H1 (cell line): ENCODE results near the gene TRNP1.

GRCh38 chr1:26571863-26572414, 42.4 kb downstream of the RPS6KA1 start:
- RRBS: no CpG with 5 or more reads among the region's 12 CpGs
CAGE:
- cytosol, long polyA plus RNA: no peak
- long polyA plus RNA: no peak
- nucleus, long polyA plus RNA: no peak

DNA sequence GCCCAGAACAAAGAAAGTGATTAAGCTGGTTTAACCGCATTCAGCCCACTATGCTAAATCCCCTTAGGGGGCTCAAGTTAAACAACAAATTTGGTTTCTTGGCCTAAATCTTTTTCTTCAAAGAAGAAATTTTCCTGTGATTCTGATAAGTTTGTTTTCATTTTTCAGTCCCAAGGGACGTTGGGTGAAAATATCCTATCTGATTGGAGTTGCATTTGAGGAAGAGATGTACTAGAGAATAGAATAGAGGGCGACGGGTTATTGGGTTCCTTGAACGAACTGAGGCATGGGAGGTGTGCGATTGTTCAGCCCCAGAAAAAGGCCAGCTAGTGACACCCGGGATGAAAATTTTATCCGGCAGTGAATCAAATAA, 76.5 kb upstream of the ARID1A start:
- RRBS: no CpG with 5 or more reads among the region's 8 CpGs
CAGE:
- cytosol, long polyA plus RNA: no peak
- long polyA plus RNA: no peak
- nucleus, long polyA plus RNA: no peak

DNA sequence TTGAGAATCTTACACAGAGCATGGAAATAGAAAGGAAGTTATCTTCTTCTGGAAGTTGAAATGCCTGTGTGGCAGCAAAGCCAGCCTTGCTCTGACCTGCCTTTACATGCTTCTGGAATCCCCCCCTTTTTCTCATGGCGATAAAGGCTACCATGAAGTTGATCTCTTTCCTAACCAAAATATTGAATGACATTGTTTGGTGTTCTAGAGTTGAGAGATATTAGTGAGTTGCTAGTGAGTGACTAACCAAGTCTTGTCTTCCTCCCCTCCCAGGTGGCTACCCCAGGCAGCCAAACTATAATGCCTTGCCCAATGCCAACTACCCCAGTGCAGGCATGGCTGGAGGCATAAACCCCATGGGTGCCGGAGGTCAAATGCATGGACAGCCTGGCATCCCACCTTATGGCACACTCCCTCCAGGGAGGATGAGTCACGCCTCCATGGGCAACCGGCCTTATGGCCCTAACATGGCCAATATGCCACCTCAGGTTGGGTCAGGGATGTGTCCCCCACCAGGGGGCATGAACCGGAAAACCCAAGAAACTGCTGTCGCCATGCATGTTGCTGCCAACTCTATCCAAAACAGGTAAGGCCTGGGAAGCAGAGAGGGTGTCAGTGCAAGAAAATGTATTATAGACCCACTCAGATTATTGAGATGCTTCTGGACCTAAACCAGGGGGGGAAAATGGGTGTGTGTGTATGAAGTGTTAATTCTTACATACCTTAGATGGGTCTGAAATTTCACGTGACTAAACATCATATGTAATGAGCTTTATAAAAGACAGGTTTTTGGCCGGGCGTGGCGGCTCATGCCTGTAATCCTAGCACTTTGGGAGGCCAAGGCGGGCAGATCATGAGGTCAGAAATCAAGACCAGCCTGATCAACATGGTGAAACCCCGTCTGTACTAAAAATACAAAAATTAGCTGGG, 24.8 kb upstream of the PIGV start:
- RRBS: 96% methylated on average over 4 of the region's 12 CpGs
CAGE:
- cytosol, long polyA plus RNA: no peak
- long polyA plus RNA: no peak
- nucleus, long polyA plus RNA: no peak

- RRBS: no CpG with 5 or more reads among the region's 16 CpGs
CAGE:
- cytosol, long polyA plus RNA: no peak
- long polyA plus RNA: no peak
- nucleus, long polyA plus RNA: no peak
Measured at GRCh38 chr1:26773208-26773826, 14.4 kb upstream of the PIGV start.

GRCh38 chr1:26797450-26798223, 9.9 kb downstream of the PIGV start:
- RRBS: no CpG with 5 or more reads among the region's 4 CpGs
CAGE:
- cytosol, long polyA plus RNA: no peak
- long polyA plus RNA: no peak
- nucleus, long polyA plus RNA: no peak

DNA sequence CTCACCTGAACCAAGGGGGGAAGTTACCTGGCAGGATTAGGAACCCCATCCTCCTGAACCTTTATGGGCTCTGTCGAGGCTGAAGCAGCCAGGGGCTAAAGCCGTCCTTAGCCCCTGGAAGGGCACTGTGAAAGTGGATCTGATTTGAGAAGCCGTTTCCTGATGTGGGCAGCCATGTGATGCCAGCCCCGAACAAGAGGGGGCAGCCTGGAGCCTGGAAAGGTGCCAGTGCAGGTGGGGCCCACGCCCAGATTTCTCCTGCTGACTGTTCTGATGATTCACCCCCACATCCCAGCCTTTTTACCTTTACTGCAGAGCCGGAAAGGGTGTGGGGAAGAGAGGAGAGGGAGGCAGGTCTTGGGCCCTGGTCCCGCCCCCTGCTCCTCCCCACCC, 248 bp upstream of the SFN start:
- RRBS: no CpG with 5 or more reads among the region's 7 CpGs
CAGE:
- cytosol, long polyA plus RNA: no peak
- long polyA plus RNA: no peak
- nucleus, long polyA plus RNA: no peak

DNA sequence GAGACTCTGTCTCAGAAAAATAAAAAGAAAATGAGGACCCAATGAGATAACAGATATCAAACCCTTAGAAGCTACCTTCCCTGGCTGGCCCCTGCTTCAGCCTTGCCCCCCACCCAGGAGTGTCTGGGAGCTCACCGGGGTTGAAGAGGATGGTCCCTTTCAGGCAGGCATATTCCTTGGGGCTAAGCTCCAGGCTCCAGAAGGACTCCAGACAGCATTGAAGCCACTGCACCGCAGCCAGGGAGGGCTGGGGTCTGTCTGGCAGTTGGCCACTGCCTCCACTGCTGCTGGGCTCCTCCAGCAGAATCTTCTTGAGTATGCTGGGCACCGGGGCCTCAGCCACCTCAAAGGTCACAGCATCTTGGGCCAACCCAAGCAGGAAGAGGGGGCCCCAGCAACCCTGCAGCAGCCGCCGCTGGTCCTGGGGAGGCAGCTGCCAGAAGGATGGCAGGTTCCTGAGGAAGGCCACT, 466 bp downstream of the NR0B2 start:
- RRBS: no CpG with 5 or more reads among the region's 5 CpGs
CAGE:
- cytosol, long polyA plus RNA: no peak
- long polyA plus RNA: no peak
- nucleus, long polyA plus RNA: no peak

GRCh38 chr1:26922608-26922947, 1.0 kb downstream of the NUDC start:
- RRBS: no CpG with 5 or more reads among the region's 3 CpGs
CAGE:
- cytosol, long polyA plus RNA: no peak
- long polyA plus RNA: no peak
- nucleus, long polyA plus RNA: no peak

- RRBS: no CpG with 5 or more reads among the region's 4 CpGs
CAGE:
- cytosol, long polyA plus RNA: start-site peak on the minus strand at chr1:26946392-26946399, 8 reads
- long polyA plus RNA: no peak
- nucleus, long polyA plus RNA: no peak
Measured at GRCh38 chr1:26946175-26946700, 14.0 kb downstream of the KDF1 start.

GRCh38 chr1:26970870-26971184, 10.6 kb upstream of the KDF1 start:
- RRBS: no CpG with 5 or more reads among the region's 6 CpGs
CAGE:
- cytosol, long polyA plus RNA: no peak
- long polyA plus RNA: no peak
- nucleus, long polyA plus RNA: no peak

- RRBS: no CpG with 5 or more reads among the region's 10 CpGs
CAGE:
- cytosol, long polyA plus RNA: no peak
- long polyA plus RNA: no peak
- nucleus, long polyA plus RNA: no peak
Measured at GRCh38 chr1:26991233-26992106, 2.0 kb upstream of the TRNP1 start.

DNA sequence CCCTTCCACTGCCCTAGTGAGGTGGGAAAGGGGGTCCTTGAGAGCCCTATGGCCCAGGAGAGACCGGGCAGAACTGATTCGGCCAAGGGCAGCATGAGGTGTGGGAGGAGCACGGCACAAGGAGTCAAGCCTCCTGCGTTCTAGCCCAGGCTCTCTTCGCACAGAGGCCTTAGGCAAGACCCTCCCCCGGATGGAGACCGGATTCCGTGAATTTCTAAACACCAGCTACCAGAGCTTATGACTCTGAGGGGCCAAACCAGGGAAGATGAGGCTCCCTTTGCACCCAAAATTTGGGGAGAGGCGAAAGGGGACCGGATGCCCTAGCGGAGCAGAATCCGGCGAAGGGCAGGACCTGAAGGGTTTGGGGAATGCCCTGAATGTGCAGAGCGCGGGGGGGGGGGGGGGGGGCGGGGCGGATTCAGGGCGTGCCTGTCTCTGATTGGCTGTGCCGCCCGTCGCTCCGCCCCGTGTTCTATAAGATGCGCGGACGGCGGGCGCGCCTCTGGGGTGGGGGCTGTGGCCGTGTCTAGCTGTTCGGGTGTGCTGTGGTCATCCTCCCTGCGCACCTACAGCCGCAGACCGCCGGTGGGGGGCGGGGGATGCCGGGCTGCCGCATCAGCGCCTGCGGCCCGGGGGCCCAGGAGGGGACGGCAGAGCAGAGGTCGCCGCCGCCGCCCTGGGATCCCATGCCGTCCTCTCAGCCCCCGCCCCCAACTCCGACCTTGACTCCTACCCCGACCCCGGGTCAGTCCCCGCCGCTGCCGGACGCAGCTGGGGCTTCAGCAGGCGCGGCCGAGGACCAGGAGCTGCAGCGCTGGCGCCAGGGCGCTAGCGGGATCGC, at the start of gene TRNP1:
TSS of gene TRNP1 (plus strand) at position 505 of the 841 bp plus-strand sequence.
- RRBS: 1% methylated on average over 15 of the region's 63 CpGs
CAGE:
- cytosol, long polyA plus RNA: start-site peak on the plus strand centred at position 507 of the sequence, 7 bp wide, 466 reads
- long polyA plus RNA: start-site peak on the plus strand centred at position 523 of the sequence, 38 bp wide, 133 and 157 reads in 2 replicates; start-site peak on the plus strand centred at position 751 of the sequence, 144 bp wide, 16 and 20 reads in 2 replicates
- nucleus, long polyA plus RNA: start-site peak on the plus strand centred at position 505 of the sequence, 5 bp wide, 347 reads

GRCh38 chr1:26995939-26996802, 2.7 kb downstream of the TRNP1 start:
- RRBS: no CpG with 5 or more reads among the region's 5 CpGs
CAGE:
- cytosol, long polyA plus RNA: no peak
- long polyA plus RNA: no peak
- nucleus, long polyA plus RNA: no peak

GRCh38 chr1:27074152-27074674, 61.6 kb upstream of the TENT5B start:
- RRBS: no CpG with 5 or more reads among the region's 3 CpGs
CAGE:
- cytosol, long polyA plus RNA: no peak
- long polyA plus RNA: no peak
- nucleus, long polyA plus RNA: no peak

DNA sequence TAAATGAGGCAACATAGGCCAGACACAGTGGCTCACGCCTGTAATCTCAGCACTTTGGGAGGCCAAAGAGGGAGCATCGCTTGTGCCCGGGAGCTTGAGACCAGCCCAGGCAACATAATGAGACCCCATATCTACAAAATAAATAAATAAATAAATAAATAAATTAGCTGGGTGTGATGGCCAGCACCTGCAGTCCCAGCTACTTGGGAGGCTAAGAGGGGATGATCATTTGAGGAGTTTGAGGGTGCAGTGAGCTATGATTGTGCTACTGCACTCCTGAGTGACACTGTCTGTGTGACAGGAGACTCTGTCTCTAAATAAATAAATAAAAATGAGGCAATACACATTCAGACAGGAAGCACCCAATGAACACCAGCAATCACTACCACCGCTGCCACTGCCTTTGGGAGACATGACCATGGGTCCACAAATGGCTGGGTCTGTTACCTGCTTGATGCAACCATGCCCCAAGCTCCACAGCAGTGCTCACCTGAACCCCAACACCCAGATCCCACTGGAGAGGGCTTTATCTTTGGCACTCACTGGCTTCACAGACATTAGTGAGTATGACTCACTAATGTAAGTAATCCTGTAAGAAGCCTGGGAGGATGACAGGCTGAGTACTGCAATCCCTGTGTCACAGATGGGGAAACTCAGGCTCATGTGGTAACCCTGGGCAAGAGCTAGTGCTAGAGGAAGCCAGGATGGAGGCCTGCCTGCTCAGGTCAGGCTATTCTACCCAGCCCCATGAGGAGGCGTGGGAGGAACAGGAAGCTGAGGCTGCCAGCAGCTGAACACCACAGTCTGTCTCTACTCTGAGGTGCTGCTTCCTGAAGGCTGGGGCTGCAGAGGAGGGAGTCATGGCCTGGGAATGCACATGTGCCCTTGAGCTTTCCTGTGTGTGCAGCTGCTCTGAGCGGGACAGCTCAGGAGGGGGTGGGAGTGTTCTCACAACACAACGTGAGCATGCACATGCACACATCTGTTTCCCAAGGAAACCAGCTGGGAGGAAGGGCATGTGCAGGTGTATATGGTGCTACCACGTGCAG, 43.1 kb downstream of the SLC9A1 start:
- RRBS: no CpG with 5 or more reads among the region's 8 CpGs
CAGE:
- cytosol, long polyA plus RNA: no peak
- long polyA plus RNA: no peak
- nucleus, long polyA plus RNA: no peak

- RRBS: no CpG with 5 or more reads among the region's 6 CpGs
CAGE:
- cytosol, long polyA plus RNA: no peak
- long polyA plus RNA: no peak
- nucleus, long polyA plus RNA: no peak
Measured at GRCh38 chr1:27145364-27146041, 9.4 kb downstream of the SLC9A1 start.

DNA sequence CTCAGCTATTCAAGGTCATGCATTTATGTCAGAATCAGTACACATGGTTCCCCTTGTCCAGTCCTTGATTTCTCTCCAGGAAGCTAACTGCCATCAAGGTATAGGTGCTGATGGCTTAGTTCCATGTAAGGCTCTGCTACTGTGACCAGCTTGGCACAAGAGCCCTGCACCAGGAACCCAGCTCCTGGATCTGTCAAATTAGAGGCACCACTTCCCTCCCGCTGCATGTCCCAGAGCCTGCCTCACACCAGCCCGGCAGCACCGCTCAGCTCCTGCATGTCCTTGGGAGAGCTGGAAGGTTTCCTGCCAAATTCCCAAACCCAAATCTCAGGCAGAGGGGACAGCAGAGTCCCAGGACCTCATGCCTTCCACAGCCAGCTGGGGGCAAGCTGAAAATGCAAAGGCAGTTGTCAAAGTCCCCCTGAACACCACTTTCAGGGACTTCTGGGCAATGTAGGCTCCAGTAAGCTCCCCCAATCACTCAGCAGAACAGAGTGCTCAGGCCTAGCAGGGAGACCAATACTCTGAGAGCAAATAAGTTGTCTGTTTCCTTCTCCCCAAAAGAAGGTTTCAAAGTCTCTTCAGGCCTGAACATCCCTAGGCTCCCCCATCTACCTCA, 2.3 kb downstream of the SLC9A1 start:
- RRBS: no CpG with 5 or more reads among the region's 3 CpGs
CAGE:
- cytosol, long polyA plus RNA: no peak
- long polyA plus RNA: no peak
- nucleus, long polyA plus RNA: no peak

DNA sequence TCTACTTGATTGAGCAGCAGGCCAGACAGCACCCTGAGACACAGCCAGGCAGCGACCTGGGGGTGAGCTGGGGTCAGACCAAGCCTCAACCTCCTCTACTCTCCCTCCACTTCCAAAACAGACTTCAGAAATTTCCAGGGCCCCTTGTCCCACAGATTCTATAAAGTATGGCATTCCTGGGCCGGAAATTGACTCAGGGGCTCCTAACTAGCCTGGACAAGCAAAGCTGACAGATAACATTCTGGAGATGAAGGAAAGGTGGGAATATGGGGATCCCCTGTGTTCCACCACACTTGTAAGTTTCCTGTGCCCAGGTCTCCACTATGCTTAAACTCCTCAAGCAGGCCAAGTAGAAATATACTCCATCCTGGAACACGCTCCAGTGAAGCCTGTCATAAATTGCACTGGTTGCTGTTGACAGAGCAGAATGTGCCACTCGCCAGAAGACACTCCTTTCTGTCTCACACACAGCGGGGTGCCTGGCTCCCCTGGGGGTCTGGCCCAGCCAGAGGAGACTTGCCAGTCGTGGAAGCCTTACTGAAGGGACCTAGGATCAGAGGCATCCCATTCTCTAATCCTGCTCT, 1.7 kb downstream of the SLC9A1 start:
- RRBS: no CpG with 5 or more reads among the region's 6 CpGs
CAGE:
- cytosol, long polyA plus RNA: no peak
- long polyA plus RNA: no peak
- nucleus, long polyA plus RNA: no peak

- RRBS: no CpG with 5 or more reads among the region's 10 CpGs
CAGE:
- cytosol, long polyA plus RNA: no peak
- long polyA plus RNA: no peak
- nucleus, long polyA plus RNA: no peak
Measured at GRCh38 chr1:27400385-27401037, 8.1 kb downstream of the GPR3 start.

GRCh38 chr1:27448986-27449407, 41.0 kb downstream of the WASF2 start:
- RRBS: no CpG with 5 or more reads among the region's 10 CpGs
CAGE:
- cytosol, long polyA plus RNA: no peak
- long polyA plus RNA: no peak
- nucleus, long polyA plus RNA: no peak